ENCODE measurements around a stretch of chr9.

GRCh38 chr9:120927028-120927422, 429 bp upstream of the TRAF1 start:
- PRO-cap: no peak

DNA sequence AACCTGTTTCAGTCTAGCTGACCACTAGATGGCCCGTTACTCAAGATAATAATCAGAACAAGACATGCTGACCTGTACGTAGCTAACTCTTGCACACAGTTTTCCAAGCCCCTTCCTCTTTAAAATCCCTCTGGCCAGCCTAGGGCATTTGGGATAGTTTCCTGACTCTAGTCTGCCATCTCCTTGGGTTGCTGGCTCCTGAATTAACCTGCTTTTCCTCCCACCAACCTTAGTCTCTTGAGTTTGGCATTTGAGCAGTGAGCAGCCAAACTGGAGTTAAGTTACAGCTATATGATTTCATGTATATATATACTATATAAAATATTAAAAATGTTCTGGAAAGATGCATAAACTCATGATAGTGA, 59.3 kb upstream of the TRAF1 start:
- PRO-cap: no peak

- PRO-cap: no peak
These were observed 61.1 kb downstream of the C5 start for GRCh38 chr9:120988765-120989504.

GRCh38 chr9:121015771-121016510, 34.1 kb downstream of the C5 start:
- PRO-cap: no peak

- PRO-cap: no peak
These were observed 14.0 kb downstream of the CNTRL start for GRCh38 chr9:121088842-121089107.

- PRO-cap: no peak
These were observed 1.8 kb downstream of the RAB14 start for GRCh38 chr9:121199849-121200261.

GRCh38 chr9:121298520-121299365, 30.8 kb downstream of the GSN start:
- PRO-cap: bidirectional peak, plus-strand start at chr9:121299064, minus-strand start at chr9:121298961

DNA sequence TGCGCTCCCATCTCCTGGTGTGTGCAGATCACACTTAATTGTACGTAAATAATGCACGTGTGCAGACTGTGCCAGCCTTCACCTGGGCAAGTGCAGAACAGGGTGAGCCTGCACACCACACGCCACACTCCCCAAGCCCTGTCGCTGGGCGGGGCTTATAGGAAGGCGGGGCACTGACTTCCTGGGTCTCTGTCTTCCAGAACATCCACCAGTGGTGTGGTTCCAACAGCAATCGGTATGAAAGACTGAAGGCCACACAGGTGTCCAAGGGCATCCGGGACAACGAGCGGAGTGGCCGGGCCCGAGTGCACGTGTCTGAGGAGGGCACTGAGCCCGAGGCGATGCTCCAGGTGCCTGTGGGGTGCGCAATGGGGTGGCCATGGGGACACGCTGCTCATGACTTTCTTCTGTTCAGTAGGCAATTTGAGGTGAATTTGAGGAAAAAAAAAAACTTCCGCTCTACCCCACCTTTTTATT, 44.2 kb downstream of the GSN start:
- PRO-cap: no peak

DNA sequence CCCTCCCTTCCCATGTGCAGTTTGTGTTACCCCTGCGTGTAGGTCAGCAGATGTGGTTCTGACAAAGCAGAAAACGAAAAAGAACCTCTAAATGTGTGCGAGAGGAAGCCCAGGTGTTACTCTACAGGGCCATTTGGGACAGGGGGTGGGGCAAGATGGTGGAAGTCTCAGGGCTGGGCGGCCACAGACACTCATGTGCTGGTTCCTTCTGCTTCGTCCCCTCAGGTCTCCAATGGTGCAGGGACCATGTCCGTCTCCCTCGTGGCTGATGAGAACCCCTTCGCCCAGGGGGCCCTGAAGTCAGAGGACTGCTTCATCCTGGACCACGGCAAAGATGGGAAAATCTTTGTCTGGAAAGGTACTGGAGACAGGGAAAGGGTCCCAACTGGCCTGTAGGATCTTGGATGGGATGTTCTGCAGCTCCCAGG, 48.9 kb downstream of the GSN start:
- PRO-cap: no peak

- PRO-cap: no peak
These were observed 38.8 kb downstream of the STOM start for GRCh38 chr9:121331121-121331694.

DNA sequence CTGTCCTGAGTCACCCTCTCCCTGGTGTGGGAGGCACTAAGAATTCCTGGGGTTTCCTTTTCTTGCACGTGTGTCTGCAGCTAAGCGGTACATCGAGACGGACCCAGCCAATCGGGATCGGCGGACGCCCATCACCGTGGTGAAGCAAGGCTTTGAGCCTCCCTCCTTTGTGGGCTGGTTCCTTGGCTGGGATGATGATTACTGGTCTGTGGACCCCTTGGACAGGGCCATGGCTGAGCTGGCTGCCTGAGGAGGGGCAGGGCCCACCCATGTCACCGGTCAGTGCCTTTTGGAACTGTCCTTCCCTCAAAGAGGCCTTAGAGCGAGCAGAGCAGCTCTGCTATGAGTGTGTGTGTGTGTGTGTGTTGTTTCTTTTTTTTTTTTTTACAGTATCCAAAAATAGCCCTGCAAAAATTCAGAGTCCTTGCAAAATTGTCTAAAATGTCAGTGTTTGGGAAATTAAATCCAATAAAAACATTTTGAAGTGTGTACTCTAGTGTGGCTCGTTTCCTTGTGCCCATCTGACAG, 37.6 kb downstream of the STOM start:
- PRO-cap: no peak

GRCh38 chr9:121369248-121369674, 789 bp downstream of the STOM start:
- PRO-cap: no peak

DNA sequence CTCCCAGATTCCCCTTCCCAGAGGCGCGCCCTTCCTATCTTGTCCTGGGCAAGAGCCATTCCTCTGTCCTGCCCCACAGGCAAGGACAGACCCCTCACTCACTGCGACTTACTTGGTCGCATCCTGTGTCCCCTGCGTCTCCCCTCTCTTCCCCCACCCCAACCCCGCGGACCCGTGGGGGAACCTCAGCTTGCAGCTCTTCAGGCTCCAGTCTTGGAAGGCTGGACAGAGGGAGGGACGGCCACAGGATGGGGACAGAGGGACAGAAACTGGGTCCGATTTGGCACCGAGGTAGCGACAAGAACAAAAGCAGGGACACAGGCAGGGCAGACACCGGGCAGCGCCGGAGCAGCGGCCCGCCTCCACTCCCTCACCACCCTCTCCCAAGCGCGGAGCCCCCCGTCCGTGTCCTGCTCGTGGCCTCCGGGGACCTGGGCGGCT, 430 bp downstream of the GGTA1 start:
- PRO-cap: no peak

- PRO-cap: no peak
These were observed 50.9 kb upstream of the GGTA1 start for GRCh38 chr9:121550411-121551029.

GRCh38 chr9:121568364-121568724, 68.7 kb upstream of the GGTA1 start:
- PRO-cap: no peak

- PRO-cap: no peak
These were observed 960 bp upstream of the DAB2IP start for GRCh38 chr9:121650189-121651158.

DNA sequence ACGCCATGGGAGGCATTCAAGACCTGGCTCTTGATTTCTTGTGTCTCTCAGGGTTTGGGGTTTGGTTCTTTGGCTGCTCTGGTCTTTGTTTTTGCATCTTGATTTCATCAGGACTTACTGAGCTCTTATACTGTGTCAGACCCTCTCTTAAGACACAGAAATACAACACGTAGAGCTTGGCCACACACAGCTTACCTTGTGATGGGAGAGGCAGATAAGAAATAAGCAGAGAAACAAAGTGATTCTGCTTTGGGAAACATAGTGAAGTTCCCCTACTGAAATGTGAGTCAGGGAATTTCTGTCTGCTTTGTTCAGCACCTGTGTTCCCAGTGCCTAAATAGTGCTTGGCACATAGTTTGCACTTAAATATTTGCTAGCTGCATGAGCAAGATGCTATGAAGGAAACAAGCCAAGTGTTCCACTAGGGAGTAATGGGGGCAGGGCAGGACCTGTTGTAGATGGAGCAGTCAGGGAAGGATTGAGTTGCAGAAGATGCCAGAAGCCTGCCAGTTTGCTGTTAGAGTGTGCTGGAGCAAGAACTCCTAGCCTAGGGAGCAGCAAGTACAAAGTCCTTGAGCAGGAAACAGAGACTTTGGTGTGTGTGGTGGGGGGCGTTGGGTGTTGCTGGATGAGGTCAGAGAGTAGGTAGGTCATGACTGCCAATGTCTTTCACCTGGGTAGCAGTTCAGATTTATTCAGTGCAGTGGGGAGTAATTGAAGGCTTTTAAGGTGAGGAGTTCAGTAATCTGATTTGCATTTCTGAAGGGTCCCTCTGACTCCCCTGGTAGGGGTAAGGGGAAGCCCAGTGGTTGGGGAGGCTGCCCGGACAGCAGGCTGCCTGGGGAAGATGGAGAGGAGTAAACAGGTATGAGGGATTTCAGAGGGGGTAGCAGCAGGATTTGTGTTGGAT, 87.5 kb downstream of the DAB2IP start:
- PRO-cap: no peak

DNA sequence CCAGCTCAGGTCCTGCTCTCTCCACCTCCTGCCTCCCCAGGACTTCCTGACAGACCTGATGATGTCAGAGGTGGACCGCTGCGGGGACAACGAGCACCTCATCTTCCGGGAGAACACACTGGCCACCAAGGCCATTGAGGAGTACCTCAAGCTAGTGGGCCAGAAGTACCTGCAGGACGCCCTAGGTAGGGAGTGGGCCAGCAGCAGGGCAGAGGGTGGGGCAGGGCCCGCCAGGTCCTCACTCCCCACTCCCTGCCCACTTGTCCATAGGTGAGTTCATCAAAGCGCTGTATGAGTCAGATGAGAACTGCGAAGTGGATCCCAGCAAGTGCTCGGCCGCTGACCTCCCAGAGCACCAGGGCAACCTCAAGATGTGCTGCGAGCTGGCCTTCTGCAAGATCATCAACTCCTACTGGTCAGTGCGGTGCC, 112.0 kb downstream of the DAB2IP start:
- PRO-cap: no peak

- PRO-cap: no peak
These were observed 165.1 kb downstream of the DAB2IP start for GRCh38 chr9:121816393-121817058.

GRCh38 chr9:121884686-121884896, 208.5 kb downstream of the TTLL11 start:
- PRO-cap: no peak

Measured in REH cell (cell line).